Tibial nerve (tissue), 3 donors: ENCODE data around the gene PDE3B.

DNA sequence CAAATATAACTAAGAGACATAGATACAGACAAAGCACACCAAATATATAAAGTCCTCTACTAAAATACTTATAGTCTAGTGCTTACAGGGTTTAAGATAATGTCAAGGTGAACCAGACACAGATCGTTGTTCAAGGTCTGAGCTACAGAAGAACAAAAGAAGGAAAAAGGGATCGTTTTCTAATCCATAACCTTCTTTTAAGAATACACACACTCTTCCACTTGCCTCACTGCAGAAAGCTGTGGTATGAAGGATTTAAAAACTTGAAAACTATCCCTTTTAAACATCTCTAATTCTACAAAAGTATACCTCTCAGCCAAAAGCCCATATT is 13.6 kb downstream of the RRAS2 start:
- PRO-cap: no peak
- RAMPAGE, long total RNA, 3 experiments: no peak in any of the 3 experiments

DNA sequence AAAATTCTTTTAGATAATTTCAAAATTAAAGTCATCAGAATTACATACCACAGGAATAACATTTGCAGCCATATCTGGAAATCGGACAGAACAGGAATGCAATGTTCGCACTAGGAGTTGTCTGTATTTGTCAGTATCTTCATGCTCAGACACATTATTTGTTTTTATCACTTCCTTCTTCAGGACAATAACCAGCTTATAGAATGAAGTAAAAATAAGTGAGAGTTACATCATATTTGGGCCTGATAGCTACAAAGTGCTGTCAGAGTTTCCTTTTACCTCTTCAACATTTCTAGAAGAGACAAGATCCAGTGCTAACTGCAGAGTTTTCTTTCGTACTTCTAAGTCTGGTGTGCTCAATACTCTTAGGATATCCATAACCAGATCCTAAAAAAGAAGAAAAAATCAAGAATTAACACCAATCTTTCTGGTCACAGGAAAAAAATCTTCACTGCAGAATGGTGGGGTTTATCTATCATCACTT is 18.9 kb downstream of the COPB1 start:
- PRO-cap: no peak
- RAMPAGE, long total RNA, 3 experiments: no peak in any of the 3 experiments

DNA sequence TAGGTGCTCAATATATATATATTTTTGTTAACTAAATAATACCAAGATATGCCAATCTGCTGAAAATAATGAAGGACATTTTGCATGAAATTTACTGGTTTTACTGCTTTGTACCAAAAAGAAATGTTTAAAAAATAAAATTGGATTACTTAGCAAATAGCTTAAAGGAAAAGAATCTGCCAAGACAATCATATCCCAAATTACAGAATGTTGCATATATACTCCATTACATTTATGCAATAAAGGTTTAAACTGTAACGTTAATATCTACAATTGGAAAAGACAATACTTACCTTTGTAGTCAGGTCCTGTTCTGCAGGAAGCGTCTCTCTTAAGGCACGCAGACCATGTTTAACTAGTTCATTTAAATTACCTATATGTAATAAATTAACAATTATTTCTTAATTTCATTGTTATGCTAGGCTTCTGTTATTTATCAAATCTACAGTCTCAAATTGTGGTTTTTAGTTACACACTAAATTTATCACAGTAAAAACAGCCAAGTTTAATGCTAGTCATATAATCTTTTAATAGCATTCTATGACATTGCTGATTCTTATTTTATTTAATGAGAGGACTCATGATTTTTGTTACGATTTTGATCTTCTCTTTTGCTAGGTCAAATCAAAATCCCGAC is 9.5 kb downstream of the PSMA1 start:
- PRO-cap: no peak
- RAMPAGE, long total RNA, 3 experiments: no peak in any of the 3 experiments

GRCh38 chr11:14554665-14555505 is 34.7 kb upstream of the PSMA1 start:
- PRO-cap: no peak
- RAMPAGE, long total RNA, 3 experiments: no peak in any of the 3 experiments

DNA sequence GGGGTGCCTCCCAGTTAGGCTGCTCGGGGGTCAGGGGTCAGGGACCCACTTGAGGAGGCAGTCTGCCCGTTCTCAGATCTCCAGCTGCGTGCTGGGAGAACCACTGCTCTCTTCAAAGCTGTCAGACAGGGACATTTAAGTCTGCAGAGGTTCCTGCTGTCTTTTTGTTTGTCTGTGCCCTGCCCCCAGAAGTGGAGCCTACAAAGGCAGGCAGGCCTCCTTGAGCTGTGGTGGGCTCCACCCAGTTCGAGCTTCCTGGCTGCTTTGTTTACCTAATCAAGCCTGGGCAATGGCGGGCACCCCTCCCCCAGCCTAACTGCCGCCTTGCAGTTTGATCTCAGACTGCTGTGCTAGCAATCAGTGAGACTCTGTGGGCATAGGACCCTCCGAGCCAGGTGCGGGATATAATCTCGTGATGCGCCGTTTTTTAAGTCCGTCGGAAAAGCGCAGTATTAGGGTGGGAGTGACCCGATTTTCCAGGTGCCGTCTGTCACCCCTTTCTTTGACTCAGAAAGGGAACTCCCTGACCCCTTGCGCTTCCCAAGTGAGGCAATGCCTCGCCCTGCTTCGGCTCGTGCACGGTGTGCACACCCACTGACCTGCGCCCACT is 10.1 kb upstream of the PDE3B start:
- PRO-cap: no peak
- RAMPAGE, long total RNA, 3 experiments: no peak in any of the 3 experiments

- PRO-cap: no peak
- RAMPAGE, long total RNA, 3 experiments: no peak in any of the 3 experiments
Measured at GRCh38 chr11:14636164-14636474, 7.5 kb upstream of the PDE3B start.

GRCh38 chr11:14643479-14643914 is at the start of gene PDE3B:
TSS of gene PDE3B (plus strand) at chr11:14643804.
- PRO-cap: bidirectional peak, plus-strand start at chr11:14643804, minus-strand start at chr11:14643622
- RAMPAGE, long total RNA, 3 experiments: no peak in any of the 3 experiments

DNA sequence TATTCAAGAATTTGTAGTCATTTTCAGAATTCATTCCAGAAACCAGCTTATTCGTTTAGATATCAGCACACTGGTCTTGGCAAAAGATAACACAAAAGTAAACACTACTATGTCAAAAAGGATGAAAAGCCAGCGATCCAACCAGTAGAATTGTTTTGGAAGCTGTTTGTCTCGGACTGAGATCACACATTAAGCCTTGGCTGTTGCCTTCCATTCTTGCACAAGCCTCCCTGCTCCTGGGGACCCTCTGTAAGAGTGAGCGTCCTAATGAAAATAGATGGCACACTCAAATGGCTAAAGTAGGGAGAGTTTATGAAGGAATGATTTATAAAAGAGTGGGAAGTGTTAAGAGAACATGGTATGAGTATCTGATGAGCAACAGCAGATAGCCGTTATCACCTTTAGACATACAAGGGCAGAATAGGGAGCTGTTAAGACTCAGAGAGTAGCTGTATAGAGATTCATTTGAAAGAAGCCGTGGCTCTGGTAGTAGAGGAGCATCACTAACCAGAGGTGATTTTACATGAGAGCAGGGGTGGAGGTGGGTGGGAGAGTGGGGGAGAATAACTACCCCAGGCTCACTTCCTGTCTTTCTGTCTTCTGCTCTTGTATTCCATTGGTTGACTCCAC is 25.2 kb downstream of the PDE3B start:
- PRO-cap: no peak
- RAMPAGE, long total RNA, 3 experiments: no peak in any of the 3 experiments

- PRO-cap: no peak
- RAMPAGE, long total RNA, 3 experiments: no peak in any of the 3 experiments
Measured at GRCh38 chr11:15145573-15145914, 30.8 kb downstream of the INSC start.

DNA sequence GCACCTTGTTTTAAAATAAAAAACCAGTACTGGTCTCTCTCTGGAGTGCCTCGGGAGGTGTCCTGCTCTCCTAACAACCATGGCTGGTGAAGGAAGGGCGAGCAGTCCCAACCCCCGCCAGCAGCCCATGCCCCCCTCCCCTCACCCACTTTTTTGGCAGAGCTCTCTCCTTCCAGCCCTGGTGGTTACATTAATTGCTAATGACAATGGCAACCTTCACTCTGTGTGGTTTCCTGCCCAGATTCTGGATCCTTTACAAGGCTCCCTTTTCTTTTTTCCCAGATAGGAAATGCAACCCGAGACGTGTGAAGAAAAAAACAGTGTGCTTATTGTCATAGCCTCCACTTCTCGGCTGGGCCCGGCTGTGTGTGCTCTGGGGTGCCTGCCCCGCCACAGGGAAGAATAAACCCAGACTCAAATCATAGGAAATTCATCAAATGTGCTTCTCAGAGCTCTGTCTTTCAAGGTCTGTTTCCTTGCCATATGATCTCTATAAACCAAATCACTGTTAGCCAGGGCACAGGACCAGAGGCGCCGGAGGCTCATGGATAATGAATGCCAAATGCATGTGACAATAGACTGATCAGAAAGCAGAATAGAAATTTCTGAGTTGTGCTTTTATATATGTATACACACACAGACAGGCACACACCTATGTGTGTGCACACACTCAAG is 512.9 kb downstream of the SOX6 start:
- PRO-cap: no peak
- RAMPAGE, long total RNA, 3 experiments: no peak in any of the 3 experiments

DNA sequence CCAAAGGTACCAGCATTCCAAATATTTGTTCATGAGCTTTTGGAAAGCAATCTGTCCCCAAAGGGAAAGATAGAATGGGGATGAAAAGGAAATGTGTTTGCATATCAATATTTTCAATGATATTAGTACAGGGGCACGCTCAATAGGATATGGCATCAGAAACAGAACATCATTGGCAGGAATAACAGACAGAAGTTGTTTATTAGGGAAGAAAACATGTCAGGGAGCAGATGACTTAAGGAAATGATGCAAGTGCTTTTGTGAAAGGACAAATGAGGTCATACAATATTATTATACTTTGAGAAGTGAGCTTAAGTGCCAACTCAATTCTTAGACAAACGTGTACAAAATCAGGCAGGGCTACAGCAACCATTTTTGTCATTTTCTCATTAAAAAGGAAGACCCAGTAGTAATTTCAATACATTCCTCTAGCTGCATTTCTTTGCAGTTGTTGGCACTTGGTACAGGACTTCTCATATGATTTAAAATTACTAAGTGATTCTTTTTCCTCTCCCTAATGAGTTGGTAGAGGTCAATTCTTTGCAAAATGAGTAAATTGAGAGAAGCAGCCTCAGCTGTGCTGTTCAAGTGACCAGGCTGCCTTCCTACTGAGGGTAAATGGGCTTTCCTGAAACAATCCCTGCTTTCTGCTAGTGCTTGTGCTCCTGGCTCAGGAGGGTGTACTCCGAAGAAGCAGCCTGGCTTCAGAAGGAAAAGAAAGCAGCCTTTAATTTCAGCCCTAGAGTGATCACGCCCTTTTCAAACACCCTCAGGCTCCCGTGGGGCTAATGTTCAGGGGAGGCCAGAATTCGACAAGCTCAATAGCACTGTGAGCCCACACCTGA is 388.2 kb downstream of the SOX6 start:
- PRO-cap: no peak
- RAMPAGE, long total RNA, 3 experiments: no peak in any of the 3 experiments

GRCh38 chr11:16012339-16012963 is 343.9 kb downstream of the SOX6 start:
- PRO-cap: no peak
- RAMPAGE, long total RNA, 3 experiments: no peak in any of the 3 experiments

DNA sequence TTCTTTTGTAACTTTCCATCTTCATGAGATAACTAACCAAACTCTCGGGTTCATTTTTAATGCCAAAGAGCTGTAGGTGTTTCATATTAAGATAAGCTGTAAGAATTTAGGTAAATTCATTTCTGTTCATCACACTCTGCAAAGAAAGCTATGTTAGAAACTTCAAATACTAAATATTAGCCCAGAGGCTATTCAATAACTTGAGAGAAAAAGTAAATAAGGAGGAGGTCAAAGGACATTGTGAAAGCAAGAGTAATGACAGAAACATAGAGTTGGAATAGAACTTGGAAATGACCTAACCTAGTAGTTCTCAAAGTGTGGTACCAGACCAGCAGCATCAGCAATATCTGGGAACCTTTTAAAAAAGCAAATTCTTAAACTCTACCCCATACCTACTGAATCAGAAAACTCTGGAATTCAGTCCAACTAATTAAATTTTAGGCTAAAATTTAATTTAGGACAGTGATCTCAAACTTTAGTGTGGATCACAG is 241.4 kb downstream of the SOX6 start:
- PRO-cap: no peak
- RAMPAGE, long total RNA, 3 experiments: no peak in any of the 3 experiments

DNA sequence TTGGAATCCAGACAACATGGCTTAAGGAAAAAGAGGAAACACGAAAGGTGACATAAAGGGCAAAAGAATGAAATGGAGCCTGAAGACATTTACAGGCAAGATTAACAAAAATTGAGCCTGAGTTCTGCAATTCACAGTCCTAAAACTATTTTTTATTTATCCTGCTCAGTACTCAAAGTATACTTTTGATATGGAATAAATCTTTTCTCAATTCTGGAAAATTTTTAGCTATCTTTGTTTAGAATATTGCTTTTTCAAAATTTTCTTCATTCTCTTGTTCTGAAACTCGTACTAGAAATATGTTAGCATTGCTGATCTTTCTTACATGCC is 83.1 kb upstream of the C11orf58 start:
- PRO-cap: no peak
- RAMPAGE, long total RNA, 3 experiments: no peak in any of the 3 experiments

DNA sequence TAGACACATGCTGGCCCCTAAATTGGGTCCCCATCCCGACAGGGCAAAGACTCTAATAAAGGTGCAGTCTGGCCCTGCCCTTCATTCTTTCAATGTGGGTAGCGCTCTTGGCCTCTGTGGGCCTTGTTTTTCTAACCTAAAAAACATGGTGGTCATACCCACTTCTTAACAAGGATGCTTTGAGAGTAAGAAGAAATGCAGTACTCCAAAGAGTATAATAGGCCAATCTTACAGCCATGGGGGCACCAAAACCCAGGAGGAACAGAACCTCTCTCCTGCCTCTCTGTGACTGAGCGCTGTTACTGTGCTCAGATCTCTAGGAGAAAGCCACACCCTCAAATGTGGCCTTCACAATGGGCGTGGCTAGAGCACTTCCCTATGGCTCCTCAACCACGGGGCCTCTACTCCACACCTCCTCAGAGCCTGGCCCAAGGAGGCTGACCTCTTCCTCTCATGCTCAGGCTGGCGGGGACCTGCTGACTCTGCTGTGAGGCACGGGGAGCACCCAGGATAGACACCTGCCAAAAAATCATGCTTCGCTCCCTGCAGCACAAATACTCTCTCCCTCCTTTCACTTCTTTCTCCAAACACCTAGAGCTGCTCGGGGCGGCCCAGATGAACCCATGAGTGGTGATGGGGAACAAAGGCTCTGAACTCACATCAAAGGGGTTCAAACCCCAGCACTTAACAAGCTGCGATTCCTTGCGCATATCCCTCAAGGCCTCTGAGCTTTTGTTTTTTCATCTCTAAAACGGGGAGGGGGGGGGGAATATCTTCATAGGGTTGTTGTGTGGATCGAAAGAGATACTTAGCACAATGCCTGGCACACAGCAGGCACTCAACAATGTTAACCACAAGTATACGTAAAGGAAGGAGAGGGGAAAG is 41.0 kb downstream of the C11orf58 start:
- PRO-cap: no peak
- RAMPAGE, long total RNA, 3 experiments: no peak in any of the 3 experiments

- PRO-cap: no peak
- RAMPAGE, long total RNA, 3 experiments: no peak in any of the 3 experiments
Measured at GRCh38 chr11:16786141-16786600, 47.7 kb downstream of the C11orf58 start.

DNA sequence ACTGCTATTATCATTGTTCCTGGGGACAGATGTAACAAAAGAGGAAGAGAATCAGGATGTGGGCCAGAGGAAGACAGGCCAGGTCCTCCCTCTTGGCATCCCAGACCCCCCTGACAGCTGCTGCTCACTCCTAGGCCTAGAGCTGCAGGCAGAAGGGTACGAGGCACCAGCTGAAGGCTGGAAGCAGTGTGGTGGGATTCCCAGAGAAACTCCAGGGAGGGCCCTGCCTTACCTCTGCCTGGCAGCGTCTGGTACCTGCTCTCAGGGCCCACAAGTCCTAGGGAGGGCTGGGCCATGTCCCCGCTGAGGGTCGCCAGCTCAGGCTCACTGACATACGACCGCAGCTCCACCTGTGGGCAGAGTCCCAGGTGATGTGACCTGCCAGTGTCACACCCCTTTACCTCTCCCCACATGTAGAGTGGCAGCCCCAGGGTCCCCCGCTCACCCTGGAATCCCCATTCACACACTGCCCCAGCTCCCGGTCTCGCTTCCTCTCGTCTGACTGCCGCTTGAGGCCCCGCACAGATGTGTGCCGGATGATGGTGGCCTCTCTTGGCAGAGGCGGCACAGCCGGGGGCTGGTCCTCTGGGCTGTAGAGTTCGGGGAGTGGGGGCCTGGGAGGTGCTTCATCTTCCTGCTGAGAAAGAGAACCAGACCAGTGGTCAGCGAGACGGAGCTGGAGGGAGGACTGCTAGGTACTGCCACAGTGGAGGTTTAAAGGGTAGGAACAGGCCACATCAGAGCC is 52.3 kb downstream of the C11orf58 start:
- PRO-cap: no peak
- RAMPAGE, long total RNA, 3 experiments: no peak in any of the 3 experiments

GRCh38 chr11:16857063-16857781 is 118.8 kb downstream of the C11orf58 start:
- PRO-cap: no peak
- RAMPAGE, long total RNA, 3 experiments: no peak in any of the 3 experiments

DNA sequence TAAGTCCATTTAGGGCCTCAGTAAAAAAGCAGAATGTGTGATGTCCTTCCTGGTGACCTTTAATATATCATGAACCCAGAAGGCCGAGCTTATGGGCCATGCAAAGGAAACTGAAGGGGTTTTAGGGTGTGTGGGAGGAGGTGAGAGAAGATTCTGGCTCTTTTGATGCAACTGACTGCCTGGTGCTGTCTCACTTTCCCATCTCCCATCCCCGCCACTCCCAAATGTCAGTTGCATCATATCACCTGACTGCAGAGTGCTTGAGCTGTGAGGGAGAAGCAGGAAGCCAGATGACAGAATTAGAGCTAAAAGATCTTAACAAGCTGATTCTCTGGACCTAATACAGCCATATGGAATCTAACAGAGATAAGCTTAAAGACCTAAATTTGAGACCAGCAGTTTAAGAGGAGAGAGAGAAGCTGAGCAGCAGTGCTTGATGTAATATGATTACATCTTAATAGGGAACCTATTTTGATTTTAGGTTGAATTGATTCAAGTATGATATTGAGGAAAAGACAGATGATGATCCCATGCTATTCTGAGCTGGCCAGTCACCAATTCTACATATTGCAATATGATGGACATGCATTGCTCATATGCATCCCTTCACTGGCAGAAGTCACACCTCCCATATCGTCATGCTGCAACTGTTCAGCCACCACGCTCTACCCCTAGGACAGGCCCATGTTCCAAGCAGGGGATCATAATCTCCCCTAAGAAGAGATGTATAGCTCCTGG is 45.1 kb downstream of the PLEKHA7 start:
- PRO-cap: no peak
- RAMPAGE, long total RNA, 3 experiments: no peak in any of the 3 experiments

DNA sequence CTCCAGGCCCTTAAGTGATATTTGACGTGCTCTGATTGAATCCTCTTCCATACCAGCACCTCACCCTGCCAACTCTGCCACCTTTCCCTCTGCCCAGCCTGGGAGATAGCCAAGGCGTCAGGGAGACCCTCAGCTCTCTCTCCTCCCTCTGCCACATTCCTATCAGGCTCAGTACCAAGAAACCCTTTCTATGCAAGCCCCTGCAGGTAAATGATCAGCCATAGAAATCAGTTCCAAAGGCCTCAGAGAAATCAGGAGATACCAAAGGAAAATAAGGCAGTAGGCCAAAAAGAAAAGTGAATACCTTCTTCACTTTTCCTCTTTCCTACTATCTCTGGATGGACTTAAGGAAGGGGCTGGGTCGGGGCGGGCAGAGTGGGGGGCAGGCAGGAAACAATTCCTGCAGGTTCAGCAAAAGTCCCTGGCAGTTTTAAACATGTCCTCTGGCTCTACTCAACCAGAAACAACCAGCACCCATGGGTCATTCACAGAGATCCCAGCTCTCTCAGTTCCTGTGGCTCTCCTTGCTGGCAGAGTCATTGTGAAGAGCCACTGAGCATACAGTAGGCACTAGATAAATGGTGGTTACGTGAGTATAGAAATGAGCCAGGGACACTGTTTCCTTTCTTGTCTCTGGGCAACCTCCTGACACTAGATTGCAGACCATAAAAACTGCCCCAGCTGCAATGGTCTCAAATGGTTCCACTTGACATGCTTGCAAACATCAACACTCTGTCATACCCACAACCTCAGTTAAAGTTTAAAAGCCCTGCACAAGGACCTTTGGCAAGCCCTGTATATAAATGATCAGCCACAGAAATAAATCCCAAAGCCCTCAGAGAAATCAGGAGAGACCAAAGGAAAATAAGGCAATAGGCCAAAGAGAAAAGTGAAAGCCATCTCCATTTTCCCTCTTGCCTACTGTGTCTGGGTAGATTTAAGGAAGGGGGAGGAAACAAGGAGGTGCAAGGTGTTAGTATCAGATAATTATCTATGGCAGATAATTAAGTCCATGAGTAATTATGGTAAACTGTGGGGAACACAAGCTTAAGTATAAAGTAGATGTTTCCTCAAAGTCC is 20.9 kb downstream of the PLEKHA7 start:
- PRO-cap: no peak
- RAMPAGE, long total RNA, 3 experiments: no peak in any of the 3 experiments